ENCODE data around the genes HOXD9 and HOXD1.

DNA sequence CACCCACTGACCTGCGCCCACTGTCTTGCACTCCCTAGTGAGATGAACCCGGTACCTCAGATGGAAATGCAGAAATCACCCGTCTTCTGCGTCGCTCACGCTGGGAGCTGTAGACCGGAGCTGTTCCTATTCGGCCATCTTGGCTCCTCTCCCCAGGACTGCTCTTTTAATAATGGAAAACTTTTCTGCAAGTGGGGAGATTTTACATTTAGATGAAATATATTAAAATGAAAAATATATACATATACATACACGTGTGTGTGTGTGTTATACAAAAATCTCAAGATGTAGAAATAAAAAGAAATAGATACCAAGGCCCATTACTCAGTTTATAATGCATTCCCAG is 297.4 kb downstream of the LNPK start:
- PRO-cap: no peak

DNA sequence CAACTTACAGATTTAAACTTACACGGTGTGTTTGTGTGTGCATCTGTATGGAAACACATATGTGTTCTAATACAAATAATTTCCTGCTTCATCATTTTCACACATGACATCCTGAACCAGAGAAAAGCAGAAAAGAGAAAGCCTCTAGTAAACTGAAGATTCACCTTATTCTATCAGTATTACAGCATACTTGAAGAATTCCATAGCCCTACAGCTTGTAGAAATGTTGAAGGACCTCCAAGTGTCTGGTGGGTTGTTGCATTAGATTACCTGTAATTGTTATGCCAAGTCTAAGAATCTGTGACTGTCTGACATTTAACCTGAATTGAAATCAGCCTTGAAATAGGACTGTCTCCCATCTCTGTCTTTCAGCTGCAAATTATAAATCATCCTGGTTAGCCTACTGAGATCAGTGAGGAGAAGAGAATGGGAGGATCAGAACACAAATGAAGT is 30.0 kb downstream of the EVX2 start:
- PRO-cap: no peak

DNA sequence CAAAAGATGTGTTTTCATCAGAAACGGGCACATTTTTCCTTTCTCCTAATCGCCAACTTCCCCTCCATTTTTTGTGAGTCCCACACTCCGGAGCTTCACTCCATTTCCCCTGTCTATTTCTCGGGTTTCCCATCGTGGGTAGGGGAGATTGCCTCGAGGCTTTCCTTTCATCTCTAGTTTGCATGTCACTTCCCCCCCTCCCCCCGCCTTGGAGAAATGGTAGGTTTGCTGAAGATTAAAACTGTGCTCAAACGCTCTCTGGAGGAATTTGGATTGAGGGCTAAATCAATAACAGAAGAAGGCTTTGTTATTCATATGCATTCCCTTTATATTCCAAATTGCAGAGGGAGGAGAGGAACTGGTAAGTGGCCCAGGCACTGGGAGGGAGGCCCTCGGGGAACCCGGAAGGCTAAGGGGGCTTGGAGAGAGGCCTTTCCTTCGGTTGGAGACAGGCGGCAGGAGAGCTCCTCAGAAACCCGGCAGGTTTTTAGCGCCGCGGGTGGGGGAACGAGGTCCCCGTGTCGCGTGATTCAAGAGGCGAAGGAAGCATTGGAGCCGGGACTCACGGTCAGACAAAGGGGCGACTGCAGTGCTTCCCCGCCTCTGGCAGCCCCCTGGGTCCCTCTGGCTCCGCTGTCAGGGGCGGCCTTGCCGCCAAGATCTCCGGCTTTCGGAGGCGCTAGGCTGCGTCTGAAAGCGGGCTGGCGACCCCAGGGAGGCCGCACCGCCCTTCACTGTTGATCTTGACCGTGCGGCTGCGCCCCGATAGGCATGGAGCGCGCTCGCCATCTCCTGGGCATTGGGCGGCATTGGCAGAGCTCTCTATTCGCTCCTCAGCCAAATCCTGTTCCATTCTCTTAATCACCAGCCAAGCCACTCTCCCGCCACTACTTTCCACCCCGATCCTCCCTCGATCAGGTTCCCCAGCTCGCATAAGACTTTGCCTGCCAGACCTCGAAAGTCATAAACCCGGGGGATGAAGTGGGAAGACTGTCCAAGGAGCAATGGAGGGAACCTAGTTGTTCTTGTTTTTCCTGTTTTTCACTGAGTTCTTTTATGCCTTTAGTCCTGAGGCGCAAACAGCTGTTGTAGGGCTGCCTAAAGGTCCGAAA is 2.3 kb upstream of the HOXD12 start:
- PRO-cap: no peak

- PRO-cap: no peak
Observed at GRCh38 chr2:176118588-176118829, 1.9 kb downstream of the HOXD10 start.

GRCh38 chr2:176118830-176119511 is 2.4 kb downstream of the HOXD10 start:
- PRO-cap: unidirectional peak, minus-strand start at chr2:176119311

GRCh38 chr2:176122197-176122840 is at the start of gene HOXD9:
Gene HOXD9 (plus strand): TSS chr2:176122719.
- PRO-cap: no peak

DNA sequence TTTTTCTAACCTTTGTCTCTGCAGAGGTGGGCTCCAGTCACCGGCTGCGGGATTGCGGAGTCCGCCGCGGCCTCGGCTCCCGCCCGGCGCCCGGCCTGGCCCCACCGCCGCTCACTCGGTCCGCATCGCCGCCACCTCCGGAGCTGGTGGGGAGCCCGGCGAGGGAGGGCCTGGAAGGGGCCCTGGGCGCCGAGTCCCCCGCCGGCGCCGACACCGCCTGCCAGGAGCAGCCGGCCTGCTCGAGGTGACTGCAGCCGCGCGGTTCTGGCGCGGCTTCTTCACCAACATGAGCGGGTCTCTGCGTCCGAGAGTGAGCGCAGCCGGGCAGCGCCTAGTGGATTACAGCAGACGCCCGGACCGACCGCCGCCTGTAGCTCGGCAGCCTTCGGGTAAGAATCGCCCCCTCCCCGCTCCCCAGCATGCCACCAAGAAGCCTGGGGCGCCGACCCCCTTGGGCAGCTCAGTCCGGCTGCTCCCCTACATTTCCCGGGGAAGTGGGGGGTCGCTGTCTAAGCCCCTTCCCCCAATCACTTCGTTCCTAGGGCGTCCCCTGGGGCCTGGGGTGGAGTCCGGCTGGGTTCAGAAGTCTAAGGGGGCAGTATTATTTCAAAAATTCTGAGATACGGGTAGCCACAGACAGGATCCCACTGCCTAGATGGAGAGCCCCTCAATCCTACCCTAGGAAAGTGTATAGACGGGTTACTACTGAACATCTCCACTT is 7.3 kb downstream of the HOXD8 start:
- PRO-cap: bidirectional peak, plus-strand start at position 113 of the sequence, minus-strand start at position 148 of the sequence; bidirectional peak, plus-strand start at position 313 of the sequence, minus-strand start at position 300 of the sequence

- PRO-cap: no peak
Observed at GRCh38 chr2:176170448-176171040, 13.4 kb downstream of the HOXD3 start.

- PRO-cap: bidirectional peak, plus-strand start at chr2:176188668, minus-strand start at chr2:176188531; unidirectional peak, plus-strand start at chr2:176188668
Observed at GRCh38 chr2:176187989-176188914, at the start of gene HOXD1. Gene HOXD1 (plus strand): TSS chr2:176188668.

GRCh38 chr2:176428864-176429334 is 159.7 kb downstream of the MTX2 start:
- PRO-cap: no peak

- PRO-cap: no peak
Observed at GRCh38 chr2:176495135-176495564, 225.9 kb downstream of the MTX2 start.

DNA sequence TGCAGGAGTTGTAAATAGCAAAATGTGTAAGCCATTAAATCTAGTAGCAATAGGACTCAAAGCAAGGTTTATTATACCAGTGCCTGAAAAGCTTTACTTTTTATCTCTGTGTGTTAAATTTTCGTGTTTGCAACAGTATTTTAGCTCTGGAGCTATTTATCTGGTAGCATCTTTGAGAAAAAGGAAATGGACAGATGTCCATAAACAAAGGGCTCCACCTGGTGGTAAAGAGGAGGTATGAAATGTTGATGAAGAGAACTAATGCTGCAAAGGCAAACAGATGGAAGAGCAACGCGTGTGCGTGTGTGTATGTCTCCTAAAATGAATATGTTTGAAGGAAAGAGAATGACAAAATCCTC is 383.0 kb downstream of the MTX2 start:
- PRO-cap: no peak

DNA sequence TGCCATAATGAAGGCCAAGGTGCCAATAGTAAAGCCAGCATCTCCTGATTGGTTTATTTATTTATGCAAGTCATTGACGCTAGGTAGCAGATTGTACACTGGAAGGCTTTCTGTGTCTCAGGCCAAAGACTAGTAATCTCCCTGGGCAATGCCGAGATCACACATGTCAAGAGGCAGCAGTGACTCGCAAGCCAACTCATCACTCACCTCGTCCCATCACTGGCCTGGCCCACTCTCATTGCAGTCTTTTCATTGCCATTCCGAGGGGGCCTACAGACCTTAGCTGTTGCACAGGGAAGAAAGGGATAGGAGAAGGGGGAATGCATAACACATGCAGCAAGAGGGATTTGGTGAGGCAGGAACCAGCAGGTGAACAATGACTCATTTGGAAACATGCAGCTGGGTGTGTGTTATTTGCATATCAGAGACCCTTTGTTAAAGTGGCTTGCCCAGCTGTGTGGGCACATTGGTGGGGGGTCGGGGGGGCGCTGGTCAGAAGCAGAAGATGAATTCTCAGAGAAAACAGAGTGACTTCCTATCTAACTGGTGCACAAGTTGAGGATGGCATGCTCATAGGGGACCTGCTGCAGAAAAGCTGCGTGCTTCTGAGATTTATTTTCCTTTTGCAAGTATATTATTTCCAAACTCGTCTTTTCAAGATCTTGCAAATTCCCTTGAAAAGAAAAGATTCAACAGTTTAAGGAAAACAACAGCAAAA is 448.6 kb upstream of the HNRNPA3 start:
- PRO-cap: no peak

- PRO-cap: no peak
Observed at GRCh38 chr2:177148378-177149461, 63.9 kb upstream of the HNRNPA3 start.

- PRO-cap: no peak
Observed at GRCh38 chr2:177164960-177165692, 47.5 kb upstream of the HNRNPA3 start.

DNA sequence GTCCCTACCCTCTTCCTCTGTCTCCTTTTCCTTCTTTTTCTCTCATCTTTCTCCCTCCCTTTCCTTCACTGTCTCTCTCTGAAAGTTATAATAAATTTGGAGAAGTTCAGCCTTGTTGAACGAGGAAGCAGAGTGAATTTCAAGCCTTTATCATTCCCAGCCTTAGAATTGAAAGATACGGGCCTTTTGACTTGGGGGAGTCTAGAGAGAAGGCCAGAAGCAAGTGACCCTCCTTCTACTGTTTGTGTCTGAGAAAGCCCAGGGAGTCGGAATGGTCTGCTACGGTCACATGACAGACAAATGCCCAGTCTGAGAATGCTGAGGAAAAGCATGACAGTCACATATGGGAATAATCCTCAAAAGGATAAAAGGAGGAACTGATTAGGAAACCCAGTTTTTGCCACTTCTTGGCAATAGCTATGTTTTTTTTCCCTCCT is 38.2 kb upstream of the HNRNPA3 start:
- PRO-cap: no peak

DNA sequence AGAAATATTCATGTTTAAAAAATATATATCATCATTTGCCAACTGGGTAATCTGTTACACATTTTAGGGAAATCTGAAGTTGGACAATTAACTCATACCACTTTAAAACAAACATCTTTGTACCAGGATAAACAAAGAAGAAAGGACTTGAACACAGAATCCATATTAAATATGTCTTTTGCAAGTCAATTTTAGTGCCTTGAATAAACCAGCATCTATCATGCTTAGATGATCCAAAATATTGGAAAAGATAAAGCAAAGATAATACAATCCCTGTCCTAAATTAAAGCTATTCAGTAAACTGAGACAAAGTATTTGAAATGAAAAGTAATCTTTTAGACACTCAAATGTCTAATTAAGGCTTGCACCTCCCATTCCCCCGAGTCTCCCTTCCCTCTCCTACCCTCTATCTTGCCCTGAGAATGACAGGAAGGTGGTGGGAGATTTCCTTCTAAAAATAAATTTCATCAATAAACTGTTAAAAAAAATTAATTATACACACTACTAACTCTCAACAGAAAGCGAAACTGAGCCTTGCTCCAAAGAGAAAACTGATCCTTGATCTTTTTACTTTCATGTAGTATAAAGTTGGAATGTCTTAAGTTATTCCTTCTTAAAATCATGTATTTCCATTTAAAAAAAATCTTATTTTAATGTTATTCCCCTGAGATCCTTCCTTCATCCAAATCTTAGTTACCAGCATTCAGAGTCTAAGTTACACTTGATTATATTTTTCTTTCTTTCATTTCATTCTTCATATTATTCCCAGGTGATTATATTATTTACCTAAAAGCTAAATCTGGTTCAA is 23.7 kb downstream of the NFE2L2 start:
- PRO-cap: no peak

- PRO-cap: no peak
Observed at GRCh38 chr2:177257775-177258868, 6.4 kb downstream of the NFE2L2 start.

GRCh38 chr2:177295961-177296321 is 31.4 kb upstream of the NFE2L2 start:
- PRO-cap: no peak

- PRO-cap: no peak
Observed at GRCh38 chr2:177393342-177393809, 803 bp downstream of the AGPS start.

Measured in endothelial cell (in vitro differentiated cells).